A172 (cell line): ENCODE measurements around a stretch of chr6.

GRCh38 chr6:152634915-152635114 lies 2.3 kb downstream of the SYNE1 start:
- RAMPAGE, long total RNA = no peak

GRCh38 chr6:152984091-152984466 lies 1.2 kb upstream of the FBXO5 start:
- RAMPAGE, long total RNA = no peak

DNA sequence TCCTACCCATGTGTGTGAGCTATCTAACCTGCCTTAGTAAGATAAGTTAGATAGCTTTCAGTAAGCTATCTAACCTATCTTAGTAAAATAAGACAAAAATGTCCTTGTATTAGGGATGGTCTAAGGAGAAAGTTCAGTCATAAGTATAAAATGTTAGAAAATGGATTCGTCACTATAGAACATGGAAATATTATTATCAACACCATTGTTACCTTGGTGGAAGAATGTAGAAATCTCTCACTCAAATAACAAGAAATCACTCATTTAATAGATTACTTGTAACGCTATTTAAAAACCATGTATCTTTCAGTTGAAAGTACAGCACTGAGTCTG lies 185.0 kb upstream of the RGS17 start:
- RAMPAGE, long total RNA = no peak

DNA sequence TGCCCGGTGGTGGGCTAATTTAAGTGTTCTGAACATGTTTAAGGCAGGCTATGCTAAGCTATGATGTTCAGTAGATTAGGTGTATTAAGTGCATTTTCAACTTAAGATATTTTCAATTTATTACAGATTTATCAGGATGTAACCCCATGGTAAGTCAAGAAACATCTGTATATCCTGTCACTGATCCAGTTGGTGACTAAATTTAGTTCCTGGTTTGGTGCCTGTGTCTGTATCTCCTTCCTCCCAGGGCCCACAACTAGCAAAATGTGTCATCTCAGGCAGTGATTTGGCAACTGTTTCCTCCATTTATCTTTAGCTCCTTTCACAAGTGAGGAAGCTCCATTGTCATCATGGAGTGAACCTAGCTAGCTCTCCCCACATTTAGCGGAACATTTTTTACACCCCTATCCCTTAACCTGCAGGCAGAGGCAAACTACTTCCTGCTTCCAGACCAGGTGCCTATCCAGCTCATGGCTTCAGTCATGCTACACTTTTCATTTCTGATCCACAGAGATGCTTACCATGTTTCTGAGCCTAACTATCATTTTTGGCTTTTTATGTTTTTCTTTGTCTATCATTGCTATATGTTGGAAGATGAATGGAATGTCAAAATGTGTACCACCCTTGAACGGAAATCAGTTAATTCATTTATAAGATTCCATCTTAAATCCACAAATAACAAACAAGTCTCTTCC lies 99.5 kb downstream of the IPCEF1 start:
- RAMPAGE, long total RNA = no peak

- RAMPAGE, long total RNA = no peak
These were observed 68.5 kb downstream of the CNKSR3 start for GRCh38 chr6:154441848-154442422.

- RAMPAGE, long total RNA = no peak
These were observed 5.3 kb upstream of the CNKSR3 start for GRCh38 chr6:154515595-154516387.

DNA sequence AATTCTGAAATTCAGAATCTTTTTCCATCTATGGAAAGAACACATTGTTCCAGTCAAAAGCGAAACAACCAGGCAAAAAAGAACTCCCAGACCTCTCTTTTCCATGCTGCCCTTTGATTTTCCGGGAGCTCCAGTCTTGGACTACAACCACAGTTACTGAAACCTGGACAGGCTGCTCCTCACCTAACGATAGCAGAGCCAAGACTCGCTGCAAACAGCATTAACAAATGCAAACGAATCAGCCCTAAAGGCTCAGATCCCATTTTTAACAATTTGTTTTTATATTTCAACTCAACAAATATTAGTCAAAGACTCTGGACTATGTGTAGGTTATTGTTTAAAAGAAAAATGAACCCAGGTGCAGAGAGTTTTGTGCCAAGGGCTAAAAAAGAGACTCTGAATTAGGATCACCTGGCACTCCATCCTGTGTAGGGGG lies 108.8 kb upstream of the CNKSR3 start:
- RAMPAGE, long total RNA = no peak

GRCh38 chr6:154771615-154772099 lies 38.4 kb downstream of the SCAF8 start:
- RAMPAGE, long total RNA = no peak

DNA sequence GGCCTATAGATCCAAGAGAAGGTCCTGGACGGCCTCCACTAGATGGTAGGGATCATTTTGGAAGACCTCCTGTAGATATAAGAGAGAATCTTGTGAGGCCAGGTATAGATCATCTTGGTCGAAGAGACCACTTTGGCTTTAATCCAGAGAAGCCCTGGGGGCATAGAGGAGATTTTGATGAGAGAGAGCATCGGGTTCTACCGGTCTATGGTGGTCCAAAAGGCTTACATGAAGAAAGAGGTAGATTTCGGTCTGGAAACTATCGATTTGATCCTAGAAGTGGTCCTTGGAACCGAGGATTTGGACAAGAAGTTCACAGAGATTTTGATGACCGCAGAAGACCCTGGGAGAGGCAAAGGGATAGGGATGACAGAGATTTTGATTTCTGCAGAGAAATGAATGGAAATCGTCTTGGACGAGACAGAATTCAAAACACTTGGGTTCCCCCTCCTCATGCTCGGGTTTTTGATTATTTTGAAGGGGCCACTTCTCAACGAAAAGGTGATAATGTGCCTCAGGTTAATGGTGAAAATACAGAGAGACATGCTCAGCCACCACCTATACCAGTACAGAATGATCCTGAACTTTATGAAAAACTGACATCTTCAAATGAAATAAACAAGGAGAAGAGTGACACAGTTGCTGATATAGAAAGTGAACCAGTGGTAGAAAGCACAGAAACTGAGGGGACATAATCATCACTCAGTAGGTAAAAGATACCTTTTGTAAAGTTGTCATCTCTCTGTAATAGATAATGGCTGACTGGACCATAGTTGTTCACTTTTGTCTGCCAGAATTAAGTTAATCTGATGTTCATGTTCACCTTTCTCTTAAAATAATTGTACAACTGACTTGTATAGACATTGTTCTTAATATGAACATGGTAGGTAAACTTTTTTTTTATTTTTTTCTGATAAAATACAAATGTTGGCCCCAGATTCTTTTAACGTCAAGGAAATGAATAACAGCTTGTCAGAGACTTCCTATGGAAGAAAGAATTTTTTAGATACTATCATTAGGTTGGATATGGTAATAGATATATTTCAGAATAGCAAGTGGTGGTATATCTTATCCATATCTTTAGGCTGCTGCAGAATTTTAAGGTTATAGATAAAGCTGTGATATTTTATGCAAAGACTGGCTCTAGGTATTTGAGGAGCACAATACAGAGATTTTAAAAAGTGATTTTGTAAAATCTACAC lies 99.9 kb downstream of the SCAF8 start:
- RAMPAGE, long total RNA = no peak

DNA sequence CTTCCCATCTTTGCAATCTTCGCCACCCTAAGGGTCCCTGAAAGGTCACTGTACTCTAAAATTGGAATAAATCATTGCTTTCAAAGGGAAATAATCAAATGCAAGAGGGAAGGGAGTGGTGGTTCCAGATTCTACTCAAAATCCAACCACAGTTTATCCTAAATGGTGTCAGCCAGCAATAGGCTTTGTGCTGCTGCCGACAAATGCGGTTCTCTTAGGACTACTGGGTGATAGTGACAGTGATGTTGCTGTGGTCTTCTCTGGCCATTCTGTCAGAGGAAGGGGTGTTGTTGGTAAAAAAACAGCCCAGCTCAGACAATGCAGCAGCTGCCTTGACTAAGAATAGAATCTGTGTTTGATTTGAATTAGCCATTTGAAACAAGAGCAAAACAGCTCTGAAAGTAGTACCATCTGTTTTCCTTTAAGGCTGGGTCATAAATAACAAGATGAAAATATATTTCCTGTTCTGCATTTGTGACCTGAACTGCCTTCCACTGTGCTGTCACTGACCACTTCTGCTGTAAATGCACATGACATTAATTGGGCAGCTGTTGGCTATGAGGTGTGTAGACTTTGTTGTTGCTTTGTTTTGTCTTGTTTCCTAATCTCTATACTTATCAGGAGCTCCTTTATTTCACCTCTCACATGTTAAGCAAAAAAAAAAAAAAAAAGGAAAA lies 497.9 kb upstream of the ARID1B start:
- RAMPAGE, long total RNA = no peak

GRCh38 chr6:156396565-156397665 lies 380.3 kb upstream of the ARID1B start:
- RAMPAGE, long total RNA = no peak

DNA sequence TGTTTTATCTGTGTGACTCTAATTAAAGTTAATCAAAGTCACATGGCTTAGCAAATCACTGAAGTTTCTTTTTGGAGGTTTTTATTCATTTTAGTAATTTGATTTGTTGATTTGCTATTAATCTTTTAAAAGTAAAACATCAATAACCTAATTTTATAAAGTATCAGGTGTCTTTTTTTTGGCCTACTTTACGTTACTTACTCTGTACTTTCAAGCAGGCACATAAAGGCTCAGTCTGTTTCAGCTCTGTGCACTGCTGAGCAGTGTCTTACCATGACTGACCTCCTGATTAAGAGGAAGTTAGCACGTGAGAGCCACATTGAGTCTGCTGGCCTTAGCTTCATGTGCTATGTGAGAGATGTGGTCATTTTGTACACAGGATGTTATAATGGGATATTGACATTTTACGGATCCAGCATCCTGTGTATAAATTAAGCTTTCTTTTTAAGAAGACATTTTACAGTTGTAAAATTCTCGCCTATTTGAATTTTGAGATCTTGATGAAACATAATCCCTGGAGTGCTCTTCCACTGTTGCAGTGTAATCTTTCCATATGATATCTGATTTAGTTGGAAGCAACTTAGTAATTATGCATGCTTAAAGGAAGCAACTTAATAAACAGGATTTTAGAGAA lies 31.9 kb downstream of the ARID1B start:
- RAMPAGE, long total RNA = no peak

- RAMPAGE, long total RNA = no peak
These were observed 159.6 kb downstream of the ARID1B start for GRCh38 chr6:156936725-156937293.

DNA sequence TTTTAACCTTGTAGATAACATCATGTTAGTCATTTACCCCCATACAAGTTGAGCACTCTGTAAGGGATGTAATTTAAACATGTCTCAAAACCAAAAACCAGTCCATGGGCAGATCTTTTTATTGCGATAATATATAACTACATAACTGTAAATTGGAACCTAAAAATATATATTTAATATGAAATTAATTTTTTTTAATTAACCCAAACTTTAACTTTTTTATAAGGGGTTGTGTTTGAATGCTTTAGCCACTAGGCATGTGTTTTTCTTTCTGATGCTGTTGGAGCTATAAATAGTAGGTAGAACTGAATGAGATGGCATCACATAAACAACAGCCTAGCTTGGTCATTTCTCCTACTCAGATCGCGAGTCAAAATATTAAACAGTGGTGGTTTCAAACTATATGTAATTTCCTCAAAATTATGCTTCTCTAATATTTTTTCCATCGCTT lies 243.1 kb downstream of the ARID1B start:
- RAMPAGE, long total RNA = no peak

GRCh38 chr6:157144272-157145087 lies 178.8 kb downstream of the TMEM242 start:
- RAMPAGE, long total RNA = no peak

DNA sequence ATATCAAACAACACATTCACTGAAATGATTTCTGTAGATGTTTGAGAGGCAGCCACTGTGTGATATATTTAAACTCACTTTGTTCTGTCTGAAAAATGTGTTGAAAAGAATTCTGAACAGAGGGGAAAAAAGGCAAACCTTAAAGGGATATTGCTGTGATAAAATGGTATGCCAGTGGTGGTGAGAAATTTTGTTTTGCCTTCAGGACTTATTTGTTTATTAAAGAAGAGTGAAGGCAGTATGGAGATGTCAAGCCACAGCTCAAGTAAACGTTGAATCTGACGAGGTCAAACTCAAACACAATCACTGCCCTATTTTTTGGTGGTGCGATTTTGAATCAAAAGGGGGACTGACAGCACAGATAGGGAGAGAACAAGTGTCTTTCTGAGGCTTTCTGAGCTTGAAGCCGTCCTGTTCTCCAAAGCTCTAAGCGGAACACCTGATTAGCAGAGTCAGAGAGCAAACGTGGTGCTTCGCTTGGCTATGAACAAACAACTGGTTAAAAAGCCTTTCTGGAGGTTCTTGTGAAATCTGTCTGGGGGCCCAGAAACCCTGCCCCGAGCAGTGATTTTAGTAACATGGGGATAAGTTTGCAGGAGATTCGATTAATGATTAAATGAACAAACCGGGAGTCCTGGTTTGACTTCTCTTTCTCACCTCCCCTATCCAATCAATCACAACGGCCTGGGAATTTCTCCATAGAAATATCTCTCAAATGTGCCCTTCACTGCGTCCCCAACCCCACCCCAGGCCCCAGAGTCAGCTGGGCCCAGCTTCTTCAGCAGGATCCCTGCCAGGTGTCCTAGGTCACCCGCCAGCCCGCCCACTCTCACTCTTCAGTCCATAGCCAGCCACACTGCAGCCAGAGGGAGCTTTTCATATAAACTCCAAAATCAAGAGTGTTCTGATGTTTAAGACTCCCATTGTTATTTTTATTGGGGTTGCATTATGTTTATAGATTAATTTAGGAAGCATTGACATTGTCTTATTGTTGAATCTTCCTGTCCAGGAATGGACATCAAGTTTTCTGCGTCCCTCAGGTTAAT lies 43.4 kb downstream of the ZDHHC14 start:
- RAMPAGE, long total RNA = no peak

GRCh38 chr6:157429319-157430000 lies 48.5 kb downstream of the ZDHHC14 start:
- RAMPAGE, long total RNA = no peak

DNA sequence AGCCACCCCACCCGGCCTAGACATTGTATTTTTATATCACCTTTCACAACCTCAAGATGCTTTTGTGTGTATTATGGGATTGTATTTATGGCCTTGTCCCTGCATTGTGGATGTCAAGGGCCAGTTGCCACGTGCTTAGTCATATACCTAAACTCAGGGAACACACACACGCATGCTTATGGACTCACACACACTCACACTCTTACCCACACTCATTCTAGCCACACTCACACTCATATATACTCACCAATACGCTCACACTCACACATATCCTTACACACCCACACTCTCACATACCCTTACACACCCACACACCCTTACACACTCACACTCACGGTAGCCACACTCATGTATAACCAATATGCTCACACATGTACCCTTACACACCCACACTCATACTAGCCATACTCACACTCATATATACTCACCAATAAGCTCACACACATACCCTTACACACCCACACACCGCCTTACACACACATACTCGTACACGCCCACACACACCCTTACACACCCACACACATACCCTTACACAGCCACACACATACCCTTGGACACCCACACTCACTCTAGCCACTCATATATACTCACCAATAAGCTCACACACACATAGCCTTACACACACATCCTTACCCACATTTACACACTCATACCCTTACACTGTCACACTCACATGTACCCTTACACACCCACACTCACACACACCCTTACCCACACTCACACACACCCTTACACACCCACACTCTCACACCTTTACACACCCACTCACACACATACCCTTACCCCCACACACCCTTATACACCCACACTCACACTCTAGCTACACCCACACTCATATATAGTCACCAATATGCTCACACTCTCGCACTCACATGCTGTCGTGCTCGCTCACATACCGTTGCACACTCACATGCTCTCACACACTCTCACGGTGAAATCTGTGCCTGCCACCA lies 192.5 kb upstream of the SNX9 start:
- RAMPAGE, long total RNA = no peak

DNA sequence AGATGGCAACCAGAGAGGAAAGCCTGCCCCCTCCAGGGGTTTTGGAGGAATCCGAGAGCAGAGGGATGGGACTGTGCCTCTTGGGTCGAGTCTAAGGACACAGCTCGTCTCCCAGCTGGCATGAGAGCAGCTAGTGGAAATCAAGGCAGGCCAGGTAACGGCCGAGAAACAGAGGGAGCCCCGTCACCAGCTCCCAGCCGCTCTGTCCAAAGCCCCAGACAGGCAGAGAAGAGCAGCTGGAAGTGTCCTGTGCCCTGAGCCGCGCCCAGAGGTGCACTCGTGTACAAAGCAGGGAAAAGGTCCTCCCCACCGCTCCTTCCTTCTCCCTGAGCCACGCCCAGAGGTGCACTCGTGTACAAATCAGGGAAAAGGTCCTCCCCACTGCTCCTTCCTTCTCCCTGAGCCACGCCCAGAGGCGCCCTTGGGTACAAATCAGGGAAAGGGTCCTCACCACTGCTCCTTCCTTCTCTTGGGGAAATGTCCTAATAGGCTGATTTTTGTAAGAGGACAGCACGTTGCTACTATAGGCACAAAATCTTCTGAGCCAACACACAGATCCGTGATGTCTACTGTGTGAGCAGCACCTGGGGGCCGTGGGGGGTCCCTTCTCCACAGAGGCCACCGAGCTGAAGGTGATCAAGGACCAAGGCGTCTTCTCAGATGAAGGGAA lies 133.8 kb upstream of the SNX9 start:
- RAMPAGE, long total RNA = no peak

GRCh38 chr6:157715607-157716439 lies 107.2 kb upstream of the SNX9 start:
- RAMPAGE, long total RNA = no peak